ENCODE measurements around the gene CNTNAP3.

DNA sequence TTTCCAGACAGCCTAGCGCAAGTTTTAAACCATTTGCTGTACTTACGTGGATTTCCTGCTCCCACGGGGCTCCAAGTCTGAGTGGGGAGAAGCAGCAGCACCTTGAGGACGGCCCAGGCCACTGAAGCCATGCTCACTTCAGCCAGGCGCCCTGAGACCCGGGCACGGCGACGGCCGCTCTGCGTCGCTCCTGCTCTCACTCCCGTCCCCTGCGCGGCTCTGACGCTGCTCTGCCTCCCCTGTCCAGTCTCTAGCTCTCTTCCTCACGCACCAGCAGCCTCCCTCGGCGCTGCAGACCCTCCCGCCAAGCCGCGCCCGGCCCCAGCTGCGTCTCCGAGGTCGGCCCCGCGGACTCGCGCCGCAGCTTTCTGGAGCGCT, at the start of gene CNTNAP3:
TSS of gene CNTNAP3 (minus strand) at position 234 of the 378 bp plus-strand sequence.
- PRO-cap, 2 experiments = no peak in any of the 2 experiments
- RAMPAGE, long total RNA, 5 experiments = no peak in any of the 5 experiments

- PRO-cap, 2 experiments = peak in 2 of 2 experiments; most common plus-strand start chr9:39464717 (in 1); most common minus-strand start chr9:39464452 (in 2)
- RAMPAGE, long total RNA, 5 experiments = start-site peak on the minus strand in 4 of 5 experiments, at chr9:39464460-39464516 at its widest, 19 to 43 reads per replicate
Observed at GRCh38 chr9:39464365-39464970, 109.0 kb downstream of the SPATA31A1 start.

DNA sequence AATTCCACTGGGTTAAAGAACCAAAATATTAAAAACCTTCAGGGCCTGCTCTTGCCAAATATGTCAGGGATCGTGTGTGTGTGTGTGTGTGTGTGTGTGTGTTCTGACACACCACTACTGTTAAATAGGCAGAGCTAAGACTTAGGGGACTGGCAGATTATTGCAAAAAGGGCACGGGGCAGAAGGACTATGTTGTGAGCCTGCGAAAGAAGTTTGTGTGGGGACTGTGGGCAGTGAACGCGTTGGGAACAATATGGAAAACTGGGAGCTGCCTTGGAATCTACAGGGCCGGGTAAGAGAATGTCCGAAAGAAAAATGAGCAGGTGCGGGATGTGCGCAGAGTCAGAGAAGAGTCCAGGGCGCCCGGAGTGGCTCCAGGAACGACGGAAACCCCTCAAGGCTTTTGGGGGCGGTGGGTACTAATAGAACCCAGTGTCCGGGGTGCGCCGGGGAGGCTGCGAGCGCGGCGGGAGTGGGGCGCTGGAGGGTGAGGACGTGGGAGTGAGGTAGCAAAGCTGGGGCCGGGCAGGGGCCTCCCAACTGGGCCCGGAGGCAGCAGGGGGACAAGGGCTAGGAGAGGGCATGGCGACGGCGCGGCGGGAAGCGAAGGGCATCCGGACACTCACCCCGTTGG, 54.8 kb downstream of the FOXD4L6 start:
- PRO-cap, 2 experiments = no peak in any of the 2 experiments
- RAMPAGE, long total RNA, 5 experiments = no peak in any of the 5 experiments

DNA sequence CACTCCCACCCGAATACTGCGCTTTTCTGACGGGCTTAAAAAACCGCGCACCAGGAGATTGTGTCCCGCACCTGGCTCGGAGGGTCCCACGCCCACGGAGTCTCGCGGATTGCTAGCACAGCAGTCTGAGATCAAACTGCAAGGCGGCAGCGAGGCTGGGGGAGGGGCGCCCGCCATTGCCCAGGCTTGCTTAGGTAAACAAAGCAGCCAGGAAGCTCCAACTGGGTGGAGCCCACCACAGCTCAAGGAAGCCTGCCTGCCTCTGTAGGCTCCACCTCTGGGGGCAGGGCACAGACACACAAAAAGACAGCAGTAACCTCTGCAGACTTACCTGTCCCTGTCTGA, 21.7 kb upstream of the FOXD4L6 start:
- PRO-cap, 2 experiments = no peak in any of the 2 experiments
- RAMPAGE, long total RNA, 5 experiments = no peak in any of the 5 experiments

DNA sequence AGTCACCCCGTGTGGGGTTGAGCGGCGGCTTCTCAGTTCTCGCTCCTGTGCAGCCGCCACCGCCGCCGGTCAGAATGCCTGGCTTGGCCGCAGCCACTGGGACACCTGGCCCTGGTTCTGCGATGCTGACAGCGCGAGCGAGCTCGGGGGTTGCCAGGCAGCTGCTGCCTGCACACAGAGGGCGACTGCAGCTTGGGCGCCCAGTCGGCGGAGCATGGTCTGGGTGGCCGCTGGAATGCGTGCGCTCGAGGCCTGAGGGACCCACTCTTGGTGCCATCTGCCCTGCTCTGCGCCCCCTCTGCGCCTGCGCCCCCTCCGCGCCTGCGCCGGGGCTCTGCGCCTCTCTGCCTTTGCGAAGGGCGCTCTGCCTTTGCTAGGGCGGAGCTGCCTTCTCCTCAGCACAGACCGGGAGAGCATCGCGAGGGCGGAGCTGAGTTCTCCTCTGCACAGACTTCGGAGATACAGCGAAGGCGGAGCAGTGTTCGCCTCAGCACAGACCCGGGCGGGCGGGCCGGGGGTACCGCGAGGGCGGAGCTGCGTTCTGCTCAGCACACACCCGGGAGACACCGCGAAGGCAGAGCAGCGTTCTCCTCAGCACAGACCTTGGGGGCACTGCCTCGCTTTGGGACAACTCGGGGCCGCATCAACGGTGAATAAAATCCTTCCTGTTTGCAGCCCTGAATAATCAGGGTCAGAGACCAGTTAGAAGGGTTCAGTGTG, 84.8 kb upstream of the ZNG1F start:
- PRO-cap, 2 experiments = peak in 2 of 2 experiments; most common plus-strand start position 490 of the sequence (in 1); most common minus-strand start position 76 of the sequence (in 1)
- RAMPAGE, long total RNA, 5 experiments = no peak in any of the 5 experiments

DNA sequence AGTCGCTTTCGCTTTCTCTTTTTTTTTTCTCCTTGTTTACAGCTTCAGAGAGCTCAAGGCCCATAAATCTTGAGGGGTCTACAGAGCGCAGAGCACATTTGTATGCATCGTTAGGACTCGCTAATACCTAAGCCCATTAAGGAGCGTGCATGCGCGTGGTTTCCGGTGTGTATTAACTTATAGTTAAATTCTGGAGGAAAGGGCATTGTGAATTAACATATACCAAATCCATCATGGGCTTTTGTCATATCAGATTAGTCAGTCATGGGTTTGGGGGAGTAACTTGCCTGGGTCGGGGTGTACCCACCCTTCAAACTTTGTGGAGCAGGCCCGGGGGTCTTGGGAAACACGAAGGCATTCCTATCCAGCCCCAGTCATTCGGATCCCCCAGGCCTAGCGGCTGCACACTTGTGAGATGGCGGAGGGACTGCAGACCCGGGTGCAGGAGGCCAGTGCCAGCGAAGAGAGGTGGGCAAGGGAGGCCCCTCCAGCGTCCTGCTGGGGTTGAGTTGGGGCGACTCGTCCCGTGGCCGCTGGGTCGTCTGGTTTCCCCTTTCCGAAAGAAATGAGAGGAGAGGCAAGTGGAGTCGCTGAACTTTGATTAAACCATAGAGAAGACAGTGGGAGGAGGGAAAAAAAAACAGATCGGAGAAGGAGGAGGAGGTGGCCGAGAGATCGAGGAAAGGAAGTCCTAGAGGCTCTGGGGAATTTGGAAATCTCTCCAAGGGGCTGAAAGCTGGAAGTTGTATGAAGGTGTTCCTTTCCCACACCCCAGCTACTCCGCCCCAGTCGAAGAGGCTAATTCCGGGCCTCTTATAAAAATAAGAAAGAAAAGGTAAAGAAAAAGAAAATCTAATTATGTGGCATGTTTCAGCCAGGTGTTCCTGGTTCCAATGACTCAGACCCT, 465.1 kb upstream of the ZNG1F start:
- PRO-cap, 2 experiments = no peak in any of the 2 experiments
- RAMPAGE, long total RNA, 5 experiments = no peak in any of the 5 experiments

DNA sequence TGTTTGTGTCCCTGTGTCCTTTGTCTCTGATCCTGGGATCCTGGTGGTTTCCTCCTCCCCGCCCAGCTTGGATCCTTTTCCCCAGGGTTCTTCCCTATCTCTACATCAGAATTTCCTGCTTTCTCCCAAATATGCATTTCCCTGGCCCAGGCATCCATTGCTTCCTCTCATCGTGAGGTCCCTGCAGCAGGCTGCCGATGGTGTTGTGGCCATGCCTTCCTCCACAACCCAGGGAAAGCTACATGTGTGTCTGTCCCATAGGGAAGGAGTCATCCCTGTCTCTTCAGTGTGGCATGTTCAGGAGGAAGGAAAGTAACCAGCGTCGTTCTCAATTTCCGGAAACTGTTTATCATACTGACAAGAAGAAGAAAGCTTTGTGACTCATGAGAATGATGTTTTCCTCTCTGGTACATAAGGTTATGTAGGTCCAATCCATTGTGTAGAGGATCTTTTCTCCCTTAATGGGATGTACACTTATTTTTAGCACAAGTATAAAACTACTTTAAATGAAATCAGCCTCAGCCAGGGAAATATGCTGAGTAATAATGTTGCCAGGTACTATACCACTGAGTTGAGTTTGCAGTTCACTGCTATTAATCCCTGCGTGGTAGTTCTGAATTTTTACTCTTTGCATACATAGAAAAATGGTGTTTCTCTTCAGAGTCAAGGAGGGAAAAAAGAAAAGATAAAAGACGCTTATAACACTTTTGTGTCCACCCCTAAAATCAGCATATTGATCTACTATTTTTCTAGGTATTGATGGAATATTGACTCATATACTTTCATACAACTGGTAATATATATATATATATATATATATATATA, 956.8 kb downstream of the SPATA31A6 start:
- PRO-cap, 2 experiments = no peak in any of the 2 experiments
- RAMPAGE, long total RNA, 5 experiments = no peak in any of the 5 experiments

GRCh38 chr9:61330299-61331023, 140.6 kb downstream of the SPATA31A7 start:
- PRO-cap, 2 experiments = peak in 2 of 2 experiments; most common plus-strand start chr9:61330569 (in 2)
- RAMPAGE, long total RNA, 5 experiments = start-site peak on the plus strand in 1 of 5 experiments, at chr9:61330729-61330758 at its widest, 26 reads per replicate

GRCh38 chr9:61853924-61854405, 664.1 kb downstream of the SPATA31A7 start:
- PRO-cap, 2 experiments = no peak in any of the 2 experiments
- RAMPAGE, long total RNA, 5 experiments = start-site peak on the plus strand in 2 of 5 experiments, at chr9:61854105-61854114 at its widest, 6 to 14 reads per replicate

- PRO-cap, 2 experiments = no peak in any of the 2 experiments
- RAMPAGE, long total RNA, 5 experiments = no peak in any of the 5 experiments
Observed at GRCh38 chr9:62532773-62533109, 1342.9 kb downstream of the SPATA31A7 start.

DNA sequence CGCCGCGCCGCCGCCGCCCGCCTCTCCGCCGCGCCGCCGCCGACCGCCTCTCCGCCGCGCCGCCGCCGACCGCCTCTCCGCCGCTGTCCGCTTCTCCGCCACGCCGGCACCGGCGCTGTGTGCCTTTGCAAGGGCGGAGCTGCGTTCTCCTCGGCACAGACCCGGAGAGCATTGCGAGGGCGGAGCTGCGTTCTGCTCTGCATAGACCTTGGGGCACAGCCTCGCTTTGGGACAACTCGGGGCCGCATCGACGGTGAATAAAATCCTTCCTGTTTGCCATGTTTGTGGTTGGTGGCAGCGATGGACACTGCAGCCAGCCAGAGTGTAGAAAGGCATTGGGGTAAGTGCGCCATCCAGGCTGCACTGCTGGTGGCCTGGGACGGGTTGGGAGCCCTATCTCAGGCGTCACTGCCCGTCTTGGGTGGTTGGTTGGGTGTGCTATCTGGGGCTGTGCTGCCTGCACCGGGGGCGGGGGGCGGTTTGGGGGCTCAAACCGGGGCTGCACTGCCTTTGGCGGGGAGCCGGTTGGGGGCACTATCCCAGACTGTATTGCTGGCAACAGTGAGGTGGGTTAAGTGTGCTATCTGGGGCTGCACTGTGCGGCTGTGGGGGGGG, 1899.5 kb downstream of the FOXD4L5 start:
- PRO-cap, 2 experiments = no peak in any of the 2 experiments
- RAMPAGE, long total RNA, 5 experiments = no peak in any of the 5 experiments

GRCh38 chr9:64016900-64017374, 1268.1 kb downstream of the FOXD4L5 start:
- PRO-cap, 2 experiments = peak in 2 of 2 experiments; most common plus-strand start chr9:64017005 (in 1)
- RAMPAGE, long total RNA, 5 experiments = start-site peak on the plus strand in 2 of 5 experiments, at chr9:64016983-64017011 at its widest, 7 to 11 reads per replicate

- PRO-cap, 2 experiments = peak in 2 of 2 experiments; most common plus-strand start chr9:64634353 (in 2)
- RAMPAGE, long total RNA, 5 experiments = no peak in any of the 5 experiments
Observed at GRCh38 chr9:64634092-64634403, 651.0 kb downstream of the FOXD4L5 start.

GRCh38 chr9:65143849-65144270, 141.1 kb downstream of the FOXD4L5 start:
- PRO-cap, 2 experiments = no peak in any of the 2 experiments
- RAMPAGE, long total RNA, 5 experiments = no peak in any of the 5 experiments

GRCh38 chr9:65382591-65383366, 97.8 kb upstream of the FOXD4L5 start:
- PRO-cap, 2 experiments = no peak in any of the 2 experiments
- RAMPAGE, long total RNA, 5 experiments = no peak in any of the 5 experiments

GRCh38 chr9:65714613-65715184, 22.2 kb upstream of the FOXD4L4 start:
- PRO-cap, 2 experiments = no peak in any of the 2 experiments
- RAMPAGE, long total RNA, 5 experiments = no peak in any of the 5 experiments

- PRO-cap, 2 experiments = peak in 1 of 2 experiments; most common plus-strand start chr9:66153226 (in 1)
- RAMPAGE, long total RNA, 5 experiments = no peak in any of the 5 experiments
Observed at GRCh38 chr9:66152887-66153424, 416.0 kb downstream of the FOXD4L4 start.

GRCh38 chr9:68437652-68438148, 81.3 kb downstream of the PGM5 start:
- PRO-cap, 2 experiments = no peak in any of the 2 experiments
- RAMPAGE, long total RNA, 5 experiments = no peak in any of the 5 experiments

DNA sequence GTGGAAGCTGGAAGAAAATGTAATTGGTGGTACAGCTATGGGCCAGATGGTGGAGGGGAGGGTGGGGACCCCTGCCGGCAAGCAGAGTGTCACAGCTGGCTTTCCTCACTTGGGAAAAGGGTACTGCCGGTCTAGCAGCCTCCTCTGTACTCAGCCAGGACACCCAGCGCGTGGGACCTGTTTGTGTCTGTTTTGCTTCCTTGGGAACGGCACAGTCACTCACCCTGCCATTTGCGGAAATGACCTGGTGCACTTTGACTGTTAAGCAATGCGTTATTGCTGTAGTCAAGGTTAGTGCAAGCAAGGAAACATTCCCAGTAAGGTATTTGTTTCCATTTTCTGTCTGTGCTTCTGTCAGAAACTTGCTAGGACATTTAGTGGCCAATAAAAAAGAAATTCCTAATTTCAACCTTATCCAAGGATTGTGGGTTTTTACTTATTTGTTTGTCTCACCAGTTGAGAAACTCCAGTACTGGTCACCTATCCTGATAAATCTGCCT, 10.0 kb downstream of the TMEM252 start:
- PRO-cap, 2 experiments = no peak in any of the 2 experiments
- RAMPAGE, long total RNA, 5 experiments = no peak in any of the 5 experiments

GRCh38 chr9:68546501-68547063, 5.9 kb upstream of the TMEM252 start:
- PRO-cap, 2 experiments = no peak in any of the 2 experiments
- RAMPAGE, long total RNA, 5 experiments = no peak in any of the 5 experiments

Measured in thyroid gland (tissue), 7 donors.